ENCODE data around the genes KRTAP5-9, KRTAP5-11 and PHOX2A.

DNA sequence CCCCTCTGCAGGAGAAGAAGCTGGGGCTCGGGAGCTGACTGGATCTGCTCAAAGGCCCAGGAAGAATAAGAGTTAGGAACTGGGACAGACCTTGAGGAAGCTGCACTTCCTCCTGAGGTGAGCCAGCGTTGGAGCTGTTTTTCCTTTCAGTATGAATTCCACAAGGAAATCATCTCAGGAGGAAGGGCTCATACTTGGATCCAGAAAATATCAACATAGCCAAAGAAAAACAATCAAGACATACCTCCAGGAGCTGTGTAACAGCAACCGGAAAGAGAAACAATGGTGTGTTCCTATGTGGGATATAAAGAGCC, at the start of gene KRTAP5-9:
KRTAP5-9 (plus strand) TSS at position 154 of the 314 bp plus-strand sequence.
- PRO-cap: no peak
- RAMPAGE, long total RNA: no peak

- PRO-cap: no peak
- RAMPAGE, long total RNA: no peak
These were observed at the start of gene KRTAP5-11 for GRCh38 chr11:71582595-71583183. Gene KRTAP5-11, minus strand, starts transcription at chr11:71582875.

DNA sequence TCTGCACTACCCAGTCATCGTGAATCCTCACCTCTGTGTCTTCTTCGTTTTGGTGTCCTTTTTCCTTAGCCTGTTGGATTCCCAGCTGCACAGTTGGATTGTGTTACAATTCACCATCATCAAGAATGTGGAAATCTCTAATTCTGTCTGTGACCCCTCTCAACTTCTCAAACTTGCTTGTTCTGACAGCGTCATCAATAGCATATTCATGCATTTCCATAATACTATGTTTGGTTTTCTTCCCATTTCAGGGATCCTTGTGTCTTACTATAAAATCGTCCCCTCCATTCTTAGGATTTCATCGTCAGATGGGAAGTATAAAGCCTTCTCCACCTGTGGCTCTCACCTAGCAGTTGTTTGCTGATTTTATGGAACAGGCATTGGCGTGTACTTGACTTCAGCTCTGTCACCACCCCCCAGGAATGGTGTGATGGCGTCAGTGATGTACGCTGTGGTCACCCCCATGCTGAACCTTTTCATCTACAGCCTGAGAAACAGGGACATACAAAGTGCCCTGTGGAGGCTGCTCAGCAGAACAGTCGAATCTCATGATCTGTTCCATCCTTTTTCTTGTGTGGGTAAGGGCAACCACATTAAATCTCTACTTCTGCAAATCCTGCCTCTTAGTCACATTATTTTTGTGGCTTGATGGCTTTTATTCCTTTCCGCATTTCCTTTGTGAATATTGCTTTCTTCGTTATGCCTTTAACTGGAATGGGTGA, 15.8 kb downstream of the DEFB131B start:
- PRO-cap: no peak
- RAMPAGE, long total RNA: no peak

GRCh38 chr11:71993479-71993835, 5.3 kb upstream of the IL18BP start:
- PRO-cap: unidirectional peak, minus-strand start at chr11:71993581
- RAMPAGE, long total RNA: no peak

DNA sequence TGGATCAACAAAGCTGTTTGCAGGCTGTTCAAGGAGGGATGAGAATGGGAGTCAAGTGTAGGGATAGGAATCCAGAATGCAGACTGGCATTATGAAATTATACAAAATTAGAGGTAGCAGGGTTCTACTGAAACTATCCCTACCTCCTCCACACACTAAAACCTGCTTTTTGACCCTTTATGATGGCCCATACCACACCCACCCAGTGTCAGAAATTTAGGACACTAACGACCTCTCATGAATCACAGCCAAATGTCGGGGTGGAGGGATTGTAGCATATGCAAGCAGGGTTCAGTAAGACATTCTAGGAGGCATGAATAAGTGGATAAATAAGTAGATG, 964 bp downstream of the ANAPC15 start:
- PRO-cap: no peak
- RAMPAGE, long total RNA: no peak

- PRO-cap: no peak
- RAMPAGE, long total RNA: no peak
These were observed 2.3 kb upstream of the FOLR1 start for GRCh38 chr11:72189475-72190138.

- PRO-cap: no peak
- RAMPAGE, long total RNA: no peak
These were observed 1.2 kb downstream of the FOLR2 start for GRCh38 chr11:72217746-72218264.

DNA sequence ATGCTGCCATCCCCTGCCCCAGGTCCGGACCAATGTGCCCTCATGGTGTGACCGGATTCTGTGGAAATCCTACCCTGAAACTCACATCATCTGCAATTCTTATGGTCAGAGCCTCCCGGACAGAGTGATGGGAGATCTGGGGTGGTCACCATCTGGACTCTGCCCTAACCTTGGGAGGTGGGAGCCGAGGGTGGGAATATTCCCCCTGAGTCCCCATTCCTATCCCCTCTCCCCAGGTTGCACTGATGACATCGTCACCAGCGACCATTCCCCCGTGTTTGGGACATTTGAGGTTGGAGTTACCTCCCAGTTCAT, 8.8 kb downstream of the INPPL1 start:
- PRO-cap: no peak
- RAMPAGE, long total RNA: no peak

DNA sequence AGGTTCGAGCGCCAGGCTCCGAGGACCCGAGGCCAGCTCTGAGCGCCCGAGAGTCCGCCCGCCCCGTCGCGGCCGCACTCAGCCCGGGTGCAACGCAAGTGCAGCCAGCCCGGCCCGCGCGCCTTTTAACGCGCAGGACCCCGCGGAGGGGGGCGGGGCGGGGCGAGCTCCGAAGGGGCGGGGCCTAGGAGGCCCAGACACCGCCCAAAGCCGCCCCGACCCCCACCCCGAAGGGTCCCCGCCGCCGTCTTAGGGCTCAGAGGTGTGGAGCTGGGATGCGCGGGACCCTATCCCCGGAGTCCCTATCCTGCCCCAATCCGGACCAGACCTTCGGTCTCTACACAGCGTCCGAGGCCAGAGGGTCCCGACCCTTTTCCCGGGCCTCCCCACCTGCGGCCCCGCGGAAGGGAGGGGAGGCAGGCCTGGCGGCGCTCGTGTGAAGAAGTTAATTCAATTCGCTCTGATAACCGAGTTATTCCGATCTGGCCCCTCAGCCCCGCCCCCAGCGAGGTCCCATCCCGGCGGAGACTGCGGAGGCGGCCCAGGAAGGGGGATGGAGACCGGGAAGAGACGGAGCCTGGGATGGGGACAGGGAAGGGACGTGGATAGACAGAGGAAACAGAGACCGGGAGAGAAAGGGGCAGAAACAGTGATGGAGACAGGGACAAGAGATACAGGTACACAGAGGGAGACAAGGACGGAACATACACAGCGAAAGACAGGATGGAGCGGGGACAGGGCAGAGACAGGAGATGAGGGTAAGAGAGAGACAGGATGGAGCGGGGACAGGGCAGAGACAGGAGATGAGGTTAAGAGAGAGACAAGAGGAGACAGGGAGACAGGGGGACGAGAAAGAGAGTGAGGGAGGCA, at the start of gene PHOX2A:
PHOX2A (minus strand) TSS at position 100 of the 870 bp plus-strand sequence.
- PRO-cap: no peak
- RAMPAGE, long total RNA: no peak

DNA sequence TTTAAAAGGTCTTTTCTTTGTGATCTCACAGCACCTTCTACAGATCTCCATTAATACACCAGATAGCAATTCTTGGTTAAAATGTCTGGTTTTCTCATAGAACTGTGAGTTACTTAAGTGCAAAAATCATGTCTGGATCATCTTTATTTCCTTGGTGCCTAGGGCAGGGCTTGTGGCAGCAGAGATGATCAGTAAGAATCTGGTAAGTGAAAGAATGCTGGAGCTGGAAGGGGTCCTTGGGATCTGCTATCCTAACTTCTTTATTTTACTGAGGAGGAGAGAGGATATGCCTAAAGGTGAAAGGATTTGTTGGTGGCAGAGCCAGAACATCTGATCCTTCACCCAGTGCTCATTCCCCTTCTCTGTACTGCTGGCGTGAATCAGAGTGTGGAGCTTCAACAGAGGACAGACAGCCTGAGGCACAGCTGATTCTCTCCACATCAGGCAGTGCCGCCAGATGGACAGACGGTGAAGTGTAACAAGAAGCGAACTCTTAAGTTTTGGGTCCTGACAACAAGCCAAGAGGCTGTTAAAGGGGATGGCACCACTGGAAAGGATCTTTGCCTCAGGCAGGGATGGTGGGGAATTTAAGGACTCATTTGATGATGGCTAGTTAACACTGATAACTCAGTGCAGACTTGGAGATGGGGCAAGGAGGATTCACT, 81.6 kb downstream of the CLPB start:
- PRO-cap: no peak
- RAMPAGE, long total RNA: no peak

DNA sequence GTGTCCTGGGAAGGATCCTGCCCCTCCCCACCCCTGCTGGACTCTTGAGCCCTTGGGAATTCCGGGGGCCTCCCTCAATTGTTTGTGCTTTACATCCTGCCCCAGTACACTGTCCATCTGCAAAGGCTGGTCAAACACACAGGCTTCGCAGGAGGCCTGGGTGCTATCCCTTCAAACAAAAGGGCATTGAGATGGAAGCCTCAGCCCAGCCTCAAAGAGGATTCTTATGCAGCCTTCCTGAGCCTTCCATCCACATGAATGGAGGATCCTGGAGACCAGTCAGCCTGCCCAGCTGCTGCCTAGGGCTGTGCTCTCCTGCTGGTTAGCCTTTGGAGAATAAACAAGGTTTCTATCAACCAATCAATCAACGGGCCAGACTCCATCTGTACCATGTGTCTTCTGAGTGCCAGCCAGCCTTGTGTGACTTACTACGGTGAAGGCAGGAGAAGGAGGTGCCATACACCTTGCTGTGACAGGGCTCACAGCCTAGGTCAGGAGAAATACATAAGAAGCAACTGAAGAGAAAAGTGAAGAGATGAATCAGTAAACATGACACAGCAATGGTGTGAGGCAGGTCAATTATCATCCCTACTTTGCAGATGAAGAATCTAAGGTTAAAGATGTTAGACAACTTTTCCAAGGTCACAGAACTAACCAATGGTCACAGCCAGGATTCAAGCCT, 16.4 kb downstream of the CLPB start:
- PRO-cap: no peak
- RAMPAGE, long total RNA: no peak

DNA sequence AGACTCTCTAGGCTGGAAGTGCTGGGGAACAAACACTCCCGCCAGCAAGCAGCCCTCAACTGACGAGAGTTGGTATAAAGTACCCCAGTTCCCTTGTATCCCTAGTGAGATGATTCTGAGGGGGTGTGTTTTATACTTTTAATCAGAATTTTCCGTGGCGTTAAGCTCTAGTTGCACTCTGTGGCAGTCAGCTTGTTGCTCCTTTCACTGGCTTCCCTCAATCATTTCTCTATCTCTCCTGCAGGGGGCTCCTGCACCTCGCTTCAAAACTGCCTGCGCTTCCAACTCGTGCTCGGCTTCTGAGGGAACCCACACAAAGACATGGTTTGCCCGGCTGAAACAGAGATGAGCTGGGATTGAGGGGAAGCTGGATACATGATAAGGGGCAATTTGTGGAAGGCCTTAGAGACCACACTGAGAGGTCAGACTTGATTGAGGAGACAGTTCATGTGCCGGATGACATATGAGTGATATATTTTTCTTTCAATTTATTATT, 36.9 kb upstream of the CLPB start:
- PRO-cap: no peak
- RAMPAGE, long total RNA: no peak

DNA sequence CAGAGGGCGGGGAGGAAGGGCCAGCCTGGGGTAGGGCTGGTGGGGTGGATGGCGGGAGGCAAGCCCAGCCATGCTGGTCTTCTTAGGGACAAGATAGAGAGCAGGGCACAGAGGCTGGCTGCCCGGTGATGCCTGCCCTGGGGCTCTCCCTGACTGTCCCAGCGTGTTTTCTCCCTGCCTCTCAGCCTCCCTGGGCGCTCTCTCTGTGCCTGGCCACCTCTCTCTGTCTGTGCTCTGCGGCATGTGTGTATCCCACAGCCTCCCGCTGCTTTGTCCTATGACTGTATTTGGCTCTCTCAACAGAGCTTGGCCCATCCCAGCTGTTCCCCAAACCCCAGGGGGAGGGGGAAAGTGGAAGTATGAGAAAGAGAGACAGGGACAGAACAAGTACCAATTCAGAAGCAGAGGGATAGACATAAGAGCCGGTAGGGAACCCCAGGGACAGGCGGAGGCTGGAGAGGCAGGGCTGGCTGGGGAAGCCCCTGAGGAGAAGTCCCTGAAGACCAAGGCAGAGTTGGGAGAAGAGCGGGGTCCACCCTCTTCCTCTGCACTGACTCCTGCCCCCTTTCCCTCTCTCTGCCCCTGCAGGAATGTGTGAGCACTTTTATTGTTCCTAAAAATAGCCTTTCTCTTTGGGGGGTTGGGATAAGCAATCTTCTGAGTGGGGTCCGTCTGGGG, 56.8 kb downstream of the PDE2A start:
- PRO-cap: no peak
- RAMPAGE, long total RNA: no peak

DNA sequence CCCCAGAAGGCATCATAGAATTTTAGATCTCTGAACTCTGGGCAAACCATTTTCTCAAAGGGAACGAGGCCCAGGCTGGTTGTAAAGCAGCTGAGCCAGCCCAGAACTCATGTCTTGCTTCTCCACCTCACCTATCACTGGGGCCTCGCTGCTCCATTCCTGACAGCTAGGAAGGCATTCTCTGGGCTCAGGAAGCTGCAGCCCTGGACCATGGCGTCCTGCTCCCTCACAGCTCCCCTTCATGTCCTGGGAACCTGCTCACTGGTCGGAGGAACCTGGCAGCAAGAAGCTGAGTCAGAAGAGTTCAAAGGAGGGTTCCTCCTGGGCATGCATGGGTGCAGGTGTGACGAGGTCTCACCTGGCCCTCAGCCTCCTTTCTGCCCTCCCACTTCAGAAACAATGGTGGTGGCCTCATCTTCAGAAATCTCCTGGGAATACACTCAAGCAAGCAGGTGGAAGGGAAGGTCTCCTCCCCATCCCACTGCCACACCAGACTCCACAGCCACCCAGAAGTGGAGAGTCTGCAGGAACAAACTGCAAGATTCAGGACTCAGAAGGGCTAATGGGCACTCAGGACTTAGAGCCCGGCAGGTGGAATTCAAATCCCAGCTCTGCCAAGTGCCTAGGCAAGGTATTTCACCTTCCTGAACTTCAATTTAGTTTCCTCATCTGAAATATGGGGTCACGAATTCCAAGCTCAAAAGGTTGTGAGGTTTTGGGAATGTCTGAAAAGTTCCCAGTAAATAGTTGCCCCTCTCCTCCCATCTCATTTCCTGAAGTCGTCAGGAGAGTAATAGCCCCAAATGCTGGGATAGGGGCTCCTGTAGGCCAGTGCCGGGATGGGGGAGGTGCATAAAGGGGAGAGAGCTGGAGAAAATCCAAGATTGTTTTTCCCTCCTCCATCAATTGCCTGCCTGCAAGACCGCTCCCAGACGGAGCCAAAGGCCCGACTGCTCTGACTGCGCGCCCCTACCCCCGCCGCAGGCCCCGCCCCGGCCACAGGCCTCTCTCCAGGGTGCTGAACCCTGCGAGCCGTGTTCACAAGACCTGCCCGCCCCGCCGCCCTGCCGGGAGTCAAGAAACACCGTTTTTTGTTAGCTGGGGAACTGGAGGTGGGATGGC, 2.1 kb upstream of the PDE2A start:
- PRO-cap: no peak
- RAMPAGE, long total RNA: no peak

GRCh38 chr11:72701449-72702670, 27.6 kb upstream of the PDE2A start:
- PRO-cap: no peak
- RAMPAGE, long total RNA: no peak

DNA sequence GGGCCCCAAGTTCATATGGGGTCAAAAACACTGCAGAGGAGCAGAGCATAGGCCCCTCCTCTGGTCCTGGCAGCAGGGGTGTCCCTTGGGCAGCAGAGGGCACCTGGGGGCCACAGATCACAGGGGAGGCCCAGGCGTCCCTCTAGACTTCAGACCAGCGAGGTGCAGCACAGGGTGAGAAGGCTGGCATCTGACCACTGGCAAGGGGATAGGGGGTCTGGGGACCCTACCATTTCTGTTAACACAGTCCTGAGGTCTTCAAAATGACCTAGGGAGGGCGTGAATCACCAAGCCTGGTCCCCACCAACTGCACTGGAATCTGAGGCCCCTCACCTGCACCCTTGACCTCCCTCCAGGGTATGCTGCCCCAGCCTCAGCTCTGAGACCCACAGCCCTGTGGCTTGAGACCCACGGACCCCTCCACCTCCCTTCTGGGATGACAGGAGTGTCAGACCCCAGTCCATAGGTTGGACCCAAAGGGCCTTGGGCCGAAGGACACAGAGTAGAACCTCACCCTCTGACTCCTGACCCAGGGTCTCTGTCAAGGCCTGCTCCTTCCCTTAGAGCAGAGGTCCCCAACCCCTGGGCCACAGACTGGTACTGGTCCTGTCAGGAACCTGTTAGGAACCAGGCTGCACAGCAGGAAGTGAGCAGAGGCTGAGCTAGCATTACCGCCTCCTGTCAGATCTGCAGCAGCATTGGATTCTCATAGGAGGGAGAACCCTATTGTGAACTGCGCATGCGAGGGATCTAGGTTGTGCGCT, 1.5 kb upstream of the ARAP1 start:
- PRO-cap: no peak
- RAMPAGE, long total RNA: no peak

DNA sequence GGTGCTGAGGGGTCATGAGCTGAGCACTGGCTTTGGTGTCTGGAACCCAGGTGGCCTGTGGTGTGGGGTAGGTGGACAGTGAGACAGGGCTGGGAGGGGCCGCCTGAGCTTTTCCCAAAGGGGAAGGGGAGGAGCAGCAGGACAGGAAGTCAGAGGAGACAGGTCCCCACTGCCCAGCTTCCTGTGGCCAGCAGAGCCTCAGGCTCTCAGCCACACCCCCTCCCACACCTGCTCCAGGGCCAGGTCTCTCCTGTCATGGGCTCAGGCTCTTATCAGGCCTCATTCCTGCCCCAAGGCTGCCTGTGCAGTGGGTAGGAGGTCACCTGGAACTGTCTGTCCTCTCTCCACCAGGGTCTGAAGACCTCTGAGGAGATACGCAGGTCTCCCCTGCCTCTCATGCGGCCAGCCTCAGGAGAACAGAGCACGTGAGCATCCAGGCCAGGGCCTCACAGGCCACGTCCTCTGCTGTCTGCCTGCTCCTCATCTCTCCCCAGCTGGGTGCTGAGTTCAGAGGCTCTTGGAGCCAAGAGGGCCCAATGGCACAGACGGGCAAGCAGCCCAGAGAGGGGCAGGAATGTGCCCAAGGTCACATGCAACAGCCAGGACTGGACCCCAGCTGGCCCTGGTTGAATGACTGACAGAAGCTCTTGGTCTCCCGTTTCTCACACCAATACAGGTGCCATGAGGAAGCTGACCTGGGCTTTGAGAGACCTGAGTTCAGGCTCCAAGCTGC, 16.9 kb downstream of the STARD10 start:
- PRO-cap: no peak
- RAMPAGE, long total RNA: no peak

DNA sequence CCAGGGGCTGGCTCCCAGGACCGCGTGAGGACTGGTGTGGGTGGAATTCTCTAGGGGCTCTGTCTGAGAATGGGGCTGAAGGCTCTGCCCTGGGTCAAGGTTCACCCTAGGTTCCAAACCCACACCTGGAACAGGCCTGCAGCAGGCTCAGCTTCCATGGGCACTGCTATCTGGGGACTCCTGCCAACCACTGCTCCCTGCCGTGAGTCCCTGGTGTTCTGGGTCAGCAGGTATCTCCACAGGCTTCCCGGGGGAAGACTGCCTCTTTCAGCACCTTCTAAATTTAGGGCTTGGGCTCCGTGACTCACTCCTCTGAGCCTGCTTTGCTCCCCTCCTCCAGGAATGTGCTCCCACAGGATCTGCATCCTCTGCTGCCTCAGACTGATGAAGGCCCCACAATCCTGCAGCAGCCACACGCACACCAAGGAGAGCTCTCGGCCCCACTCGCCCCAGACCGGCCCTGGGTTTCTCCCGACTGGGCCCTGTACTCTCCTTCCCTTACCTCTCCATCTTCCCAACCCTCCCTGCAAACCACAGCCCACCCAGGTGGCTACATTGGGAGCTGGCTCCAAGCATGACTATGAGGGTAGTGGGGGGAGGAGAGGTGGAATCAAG, 4.1 kb downstream of the STARD10 start:
- PRO-cap: no peak
- RAMPAGE, long total RNA: no peak

- PRO-cap: no peak
- RAMPAGE, long total RNA: no peak
These were observed 7.3 kb downstream of the ATG16L2 start for GRCh38 chr11:72821523-72821952.

DNA sequence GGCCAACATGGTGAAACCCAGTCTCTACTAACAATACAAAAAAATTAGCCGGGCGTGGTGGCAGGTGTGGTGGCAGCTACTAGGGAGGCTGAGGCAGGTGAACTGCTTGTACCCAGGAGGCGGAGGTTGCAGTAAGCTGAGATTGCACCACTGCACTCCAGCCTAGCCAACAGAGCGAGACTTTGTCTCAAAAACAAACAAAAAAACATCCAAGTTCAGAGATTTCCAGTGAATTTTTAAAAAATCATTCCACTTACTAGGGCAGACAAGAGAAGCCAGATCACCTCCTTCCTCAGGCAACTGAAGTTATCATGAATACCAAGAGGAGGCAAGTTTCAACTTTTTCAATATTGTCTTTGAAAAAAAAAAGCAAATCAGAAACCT, 5.3 kb downstream of the FCHSD2 start:
- PRO-cap: no peak
- RAMPAGE, long total RNA: no peak